ENCODE measurements around a stretch of chr21.

DNA sequence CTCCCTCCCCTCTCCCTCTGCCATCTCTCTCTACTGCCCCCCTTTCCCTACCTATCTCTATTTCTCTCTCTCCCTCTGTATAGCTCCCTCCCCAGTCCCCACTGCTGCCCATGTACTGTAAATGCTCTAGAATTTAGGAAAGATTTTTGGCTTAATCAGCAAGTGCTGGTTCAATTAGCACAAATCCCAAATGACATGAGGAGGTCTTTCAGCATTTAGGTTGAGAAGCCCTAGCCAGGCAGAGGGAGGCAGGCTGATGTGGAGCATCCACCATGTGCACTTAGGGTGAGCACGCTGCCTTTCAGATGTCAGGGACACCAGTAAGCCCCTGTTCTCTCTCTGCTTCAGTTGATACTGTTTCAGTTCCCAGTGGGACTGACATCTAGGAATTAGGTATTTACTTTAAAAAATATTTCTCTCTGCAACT is 63.0 kb downstream of the PCBP3 start:
- PRO-cap: no peak
- RAMPAGE, long total RNA, 3 experiments: no peak in any of the 3 experiments

- PRO-cap: no peak
- RAMPAGE, long total RNA, 3 experiments: no peak in any of the 3 experiments
Observed at GRCh38 chr21:45747737-45748140, 104.2 kb downstream of the PCBP3 start.

GRCh38 chr21:45867623-45867968 is 114.0 kb upstream of the COL6A1 start:
- PRO-cap: no peak
- RAMPAGE, long total RNA, 3 experiments: no peak in any of the 3 experiments

DNA sequence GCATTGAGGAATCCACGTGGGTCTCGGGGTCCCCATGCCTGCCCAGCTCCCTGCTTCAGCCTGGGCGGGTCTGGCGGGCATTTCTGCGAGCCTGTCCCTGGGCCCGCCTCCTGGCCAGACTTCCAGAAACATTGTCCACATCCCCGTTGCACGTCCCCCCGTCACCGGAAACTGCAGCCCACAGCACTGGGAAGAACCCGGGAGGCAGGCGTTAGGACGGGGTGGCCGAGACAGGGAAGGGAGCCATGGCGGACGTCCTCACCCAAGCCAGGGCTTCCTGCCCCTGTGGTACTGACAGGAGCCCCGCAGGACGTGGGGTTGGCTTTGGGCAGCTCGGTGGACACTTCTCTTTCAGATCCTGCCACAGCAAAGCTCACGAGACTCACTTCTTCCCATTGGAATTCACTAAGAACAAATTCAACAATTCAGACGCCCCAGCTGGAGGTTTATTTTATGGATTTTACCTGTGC is 113.0 kb upstream of the COL6A1 start:
- PRO-cap: no peak
- RAMPAGE, long total RNA, 3 experiments: no peak in any of the 3 experiments

DNA sequence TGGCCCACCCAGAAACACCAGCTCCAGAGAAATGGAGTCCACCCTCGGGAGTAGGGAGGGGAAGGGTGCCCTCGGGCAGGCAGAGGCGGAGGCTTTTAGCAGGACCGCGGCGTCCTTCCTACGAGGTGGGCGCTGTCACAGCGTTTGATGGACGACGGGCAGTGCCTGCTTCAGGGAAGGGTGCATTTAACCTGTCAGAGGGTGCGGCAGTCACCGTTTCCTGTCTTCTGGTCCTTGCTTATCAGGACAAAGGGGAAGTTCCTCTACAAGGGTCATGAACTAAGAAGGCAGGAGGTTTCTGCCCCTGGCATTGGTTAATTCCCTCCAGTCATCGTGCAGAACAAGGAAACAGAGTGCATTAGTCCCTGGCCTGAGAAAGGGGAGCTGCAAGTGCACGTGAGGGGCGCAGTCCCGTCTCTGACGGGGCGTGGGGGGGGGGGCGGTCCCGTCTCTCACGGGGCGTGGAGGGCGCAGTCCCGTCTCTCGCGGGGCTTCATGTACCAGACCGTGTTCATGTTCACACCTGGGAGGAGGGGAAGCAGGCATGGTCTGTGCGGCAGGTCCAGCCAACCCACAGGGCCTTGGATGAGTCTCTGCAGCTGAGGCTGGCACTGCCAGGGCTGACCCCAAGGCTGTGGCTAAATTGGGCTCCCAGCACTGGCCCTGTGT is 89.4 kb upstream of the COL6A1 start:
- PRO-cap: no peak
- RAMPAGE, long total RNA, 3 experiments: no peak in any of the 3 experiments

- PRO-cap: no peak
- RAMPAGE, long total RNA, 3 experiments: no peak in any of the 3 experiments
Observed at GRCh38 chr21:45894007-45895047, 87.2 kb upstream of the COL6A1 start.

- PRO-cap: unidirectional peak, minus-strand start at chr21:45974808; bidirectional peak, plus-strand start at chr21:45975304, minus-strand start at chr21:45975174
- RAMPAGE, long total RNA, 3 experiments: no peak in any of the 3 experiments
Observed at GRCh38 chr21:45974681-45975481, 6.7 kb upstream of the COL6A1 start.

DNA sequence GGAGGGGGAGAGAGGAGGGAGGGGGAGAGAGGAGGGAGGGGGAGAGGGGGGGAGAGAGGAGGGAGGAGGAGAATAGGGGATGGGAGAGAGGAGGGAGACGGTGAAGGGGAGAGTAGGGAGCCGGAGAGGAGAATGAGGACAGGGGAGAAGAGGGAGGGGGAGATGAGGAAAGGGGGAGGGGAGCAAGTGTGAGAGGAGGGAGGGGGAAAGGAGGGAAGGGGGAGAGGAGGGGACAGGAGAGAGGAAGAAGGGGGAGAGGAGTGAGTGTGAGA is 3.8 kb upstream of the COL6A1 start:
- PRO-cap: unidirectional peak, minus-strand start at position 134 of the sequence
- RAMPAGE, long total RNA, 3 experiments: no peak in any of the 3 experiments

- PRO-cap: no peak
- RAMPAGE, long total RNA, 3 experiments: no peak in any of the 3 experiments
Observed at GRCh38 chr21:45986348-45986825, 4.8 kb downstream of the COL6A1 start.

DNA sequence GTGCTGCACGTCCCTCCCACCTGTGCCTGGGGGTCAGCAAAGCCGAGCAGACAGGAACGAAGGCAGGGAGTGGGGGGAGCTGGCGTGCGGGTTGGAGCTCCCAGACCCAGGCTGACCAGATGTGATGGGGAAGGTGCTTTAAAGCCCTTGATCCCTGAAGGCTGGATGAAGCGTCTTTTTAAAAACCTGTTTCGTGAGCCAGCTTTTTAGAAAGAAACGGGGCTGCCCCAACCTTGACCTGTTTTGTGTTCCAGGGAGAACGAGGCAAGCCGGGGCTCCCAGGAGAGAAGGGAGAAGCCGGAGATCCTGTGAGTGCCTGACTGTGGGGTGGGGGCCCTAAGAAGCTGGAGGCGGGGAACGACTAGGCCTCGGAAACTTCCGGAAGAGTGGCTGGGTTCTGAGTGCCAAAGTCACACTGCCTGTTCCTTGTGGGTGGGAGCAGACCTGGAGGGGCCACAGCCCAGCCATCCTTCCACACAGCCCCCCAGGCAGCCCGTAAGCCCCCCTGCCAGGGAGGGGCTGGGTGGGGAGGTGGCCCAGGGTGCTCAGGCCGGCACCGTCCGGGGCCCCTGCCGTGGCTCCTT is 7.4 kb downstream of the COL6A1 start:
- PRO-cap: no peak
- RAMPAGE, long total RNA, 3 experiments: no peak in any of the 3 experiments

GRCh38 chr21:45990522-45991066 is 9.0 kb downstream of the COL6A1 start:
- PRO-cap: no peak
- RAMPAGE, long total RNA, 3 experiments: no peak in any of the 3 experiments

- PRO-cap: no peak
- RAMPAGE, long total RNA, 3 experiments: no peak in any of the 3 experiments
Observed at GRCh38 chr21:45991771-45992331, 10.3 kb downstream of the COL6A1 start.

DNA sequence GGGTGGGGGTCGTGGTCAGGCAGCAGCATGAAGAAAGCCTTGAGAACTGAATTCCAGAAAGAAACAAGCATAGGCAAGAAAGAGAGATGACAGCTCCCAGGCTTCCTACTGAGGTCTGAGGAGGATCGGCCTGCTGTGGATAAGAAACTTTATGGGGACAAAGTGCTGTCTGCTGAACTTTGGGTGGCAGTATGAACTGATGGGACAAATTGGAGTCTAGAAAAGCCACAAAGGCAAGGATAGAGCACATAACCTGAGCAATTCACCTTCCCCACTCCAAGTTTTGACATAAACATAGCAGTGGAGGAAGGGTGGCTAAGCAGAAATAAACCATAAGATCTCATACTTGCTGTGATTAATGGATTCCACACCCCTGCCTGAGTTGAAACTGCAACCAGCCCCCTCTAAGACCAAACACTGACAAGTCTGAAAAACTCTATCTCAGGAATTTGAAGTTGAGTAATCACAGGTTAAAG is 43.7 kb downstream of the COL6A1 start:
- PRO-cap: no peak
- RAMPAGE, long total RNA, 3 experiments: no peak in any of the 3 experiments

GRCh38 chr21:46038627-46039543 is 57.3 kb downstream of the COL6A1 start:
- PRO-cap: bidirectional peak, plus-strand start at chr21:46039249, minus-strand start at chr21:46039139
- RAMPAGE, long total RNA, 3 experiments: no peak in any of the 3 experiments

DNA sequence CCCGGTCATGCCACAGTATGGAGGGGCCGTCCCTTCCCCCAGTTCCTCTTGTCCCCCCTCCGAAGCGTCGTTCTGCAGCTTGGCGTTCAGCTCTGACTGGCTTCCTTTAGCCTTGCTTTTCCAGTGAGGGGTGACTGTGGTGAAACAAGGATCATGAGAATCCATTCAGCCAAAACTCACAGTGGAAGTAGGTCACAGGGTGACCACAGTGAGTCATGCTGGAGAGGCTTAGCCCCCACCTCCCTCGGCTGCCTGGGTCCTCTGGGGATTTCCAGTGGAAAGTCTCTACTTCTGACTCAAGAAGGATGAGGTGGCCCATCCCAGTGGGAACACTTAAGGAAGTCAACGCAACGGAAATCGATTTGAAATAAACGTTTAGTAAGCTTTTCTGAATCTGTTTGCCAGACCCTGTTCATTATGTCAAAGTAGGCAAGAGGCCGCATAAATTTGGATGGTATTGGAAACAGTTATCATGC is 37.2 kb upstream of the COL6A2 start:
- PRO-cap: unidirectional peak, minus-strand start at position 98 of the sequence; unidirectional peak, minus-strand start at position 125 of the sequence
- RAMPAGE, long total RNA, 3 experiments: no peak in any of the 3 experiments

DNA sequence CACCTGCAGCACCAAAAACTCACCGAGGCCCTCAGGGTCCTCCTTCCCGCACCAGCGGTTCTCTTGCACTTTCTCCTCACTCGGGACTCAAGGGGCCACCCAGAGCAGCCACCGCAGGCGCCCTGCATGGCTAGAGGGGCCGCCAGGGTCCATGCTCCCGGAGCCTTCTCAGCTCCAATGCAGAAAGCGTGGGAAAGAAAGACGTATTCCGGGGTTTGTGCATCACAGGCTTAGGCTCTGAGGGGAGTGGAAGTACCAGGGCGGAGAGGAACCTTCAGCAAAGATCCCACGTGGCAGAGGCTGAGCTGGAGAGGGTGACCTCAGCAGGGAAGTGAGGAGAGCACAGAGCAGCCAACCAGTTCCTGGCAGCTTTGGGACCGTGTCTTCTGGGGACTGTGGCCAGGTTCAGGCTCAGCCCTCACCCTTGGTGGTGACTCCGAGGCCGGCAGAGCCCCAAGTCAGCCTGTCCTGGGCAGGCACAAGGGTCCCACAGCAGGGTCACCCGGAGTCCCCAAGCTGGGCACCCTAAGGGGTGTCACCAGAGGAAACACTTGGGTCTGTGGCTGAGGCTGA is 19.4 kb upstream of the COL6A2 start:
- PRO-cap: no peak
- RAMPAGE, long total RNA, 3 experiments: no peak in any of the 3 experiments

DNA sequence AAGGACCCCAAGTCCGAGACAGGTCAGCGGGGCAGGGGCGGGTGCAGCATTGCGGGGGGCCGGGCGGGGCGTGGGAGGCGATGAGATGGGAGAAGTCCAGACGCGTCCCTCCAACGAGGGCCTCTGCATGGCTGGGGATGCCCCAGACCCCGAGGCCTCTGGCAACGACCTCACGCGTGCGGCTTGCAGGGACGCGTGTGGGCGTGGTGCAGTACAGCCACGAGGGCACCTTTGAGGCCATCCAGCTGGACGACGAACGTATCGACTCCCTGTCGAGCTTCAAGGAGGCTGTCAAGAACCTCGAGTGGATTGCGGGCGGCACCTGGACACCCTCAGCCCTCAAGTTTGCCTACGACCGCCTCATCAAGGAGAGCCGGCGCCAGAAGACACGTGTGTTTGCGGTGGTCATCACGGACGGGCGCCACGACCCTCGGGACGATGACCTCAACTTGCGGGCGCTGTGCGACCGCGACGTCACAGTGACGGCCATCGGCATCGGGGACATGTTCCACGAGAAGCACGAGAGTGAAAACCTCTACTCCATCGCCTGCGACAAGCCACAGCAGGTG is 27.8 kb downstream of the COL6A2 start:
- PRO-cap: no peak
- RAMPAGE, long total RNA, 3 experiments: no peak in any of the 3 experiments

DNA sequence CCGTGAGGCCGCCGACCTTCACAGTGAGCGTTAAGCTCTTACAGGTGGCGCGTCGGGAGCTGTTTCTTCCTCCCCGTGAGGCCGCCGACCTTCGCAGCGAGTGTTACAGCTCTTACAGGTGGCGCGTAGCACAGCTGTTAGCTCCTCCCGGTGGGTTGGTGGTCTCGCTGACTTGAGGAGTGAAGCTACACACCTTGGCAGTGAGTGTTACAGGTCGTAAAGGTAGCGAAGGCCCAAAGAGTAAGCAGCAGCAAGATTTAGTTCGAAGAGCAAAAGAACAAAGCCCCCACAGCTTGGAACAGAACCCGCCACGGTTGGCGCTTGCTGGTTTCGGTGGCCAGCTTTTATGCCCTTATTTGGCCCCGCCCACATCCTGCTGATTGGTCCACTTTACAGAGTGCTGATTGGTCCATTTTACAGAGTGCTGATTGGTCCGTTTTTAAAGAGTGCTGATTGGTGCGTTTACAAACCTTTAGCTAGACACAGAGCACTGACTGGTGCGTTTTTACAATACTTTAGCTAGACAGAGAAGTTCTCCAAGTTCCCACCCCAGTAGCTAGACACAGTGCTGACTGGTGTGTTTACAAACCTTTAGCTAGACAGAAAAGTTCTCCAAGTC is 12.9 kb downstream of the FTCD start:
- PRO-cap: no peak
- RAMPAGE, long total RNA, 3 experiments: no peak in any of the 3 experiments

DNA sequence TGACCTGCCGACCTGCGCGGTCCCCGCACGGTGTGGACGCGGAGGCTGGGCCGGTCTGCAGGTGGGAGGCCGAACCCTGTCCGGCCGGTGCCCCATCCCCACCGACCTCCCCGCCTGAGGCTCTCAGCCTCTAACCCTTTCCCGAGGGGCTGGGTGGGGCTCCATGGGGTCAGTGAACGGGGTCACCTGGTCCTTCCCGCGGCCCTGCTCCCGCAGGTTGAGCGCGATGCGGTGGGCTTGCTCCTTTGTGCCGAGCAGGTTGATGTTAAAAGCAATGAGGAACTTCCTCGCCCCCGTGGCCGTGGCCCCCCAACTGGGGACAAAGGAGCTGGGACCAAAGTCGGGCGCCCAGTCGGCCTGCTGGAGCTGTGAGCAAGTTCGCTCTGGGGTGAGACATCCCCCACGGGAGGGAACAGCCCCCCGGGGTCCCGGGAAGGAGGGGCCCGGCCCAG is 4.0 kb downstream of the FTCD start:
- PRO-cap: no peak
- RAMPAGE, long total RNA, 3 experiments: no peak in any of the 3 experiments

DNA sequence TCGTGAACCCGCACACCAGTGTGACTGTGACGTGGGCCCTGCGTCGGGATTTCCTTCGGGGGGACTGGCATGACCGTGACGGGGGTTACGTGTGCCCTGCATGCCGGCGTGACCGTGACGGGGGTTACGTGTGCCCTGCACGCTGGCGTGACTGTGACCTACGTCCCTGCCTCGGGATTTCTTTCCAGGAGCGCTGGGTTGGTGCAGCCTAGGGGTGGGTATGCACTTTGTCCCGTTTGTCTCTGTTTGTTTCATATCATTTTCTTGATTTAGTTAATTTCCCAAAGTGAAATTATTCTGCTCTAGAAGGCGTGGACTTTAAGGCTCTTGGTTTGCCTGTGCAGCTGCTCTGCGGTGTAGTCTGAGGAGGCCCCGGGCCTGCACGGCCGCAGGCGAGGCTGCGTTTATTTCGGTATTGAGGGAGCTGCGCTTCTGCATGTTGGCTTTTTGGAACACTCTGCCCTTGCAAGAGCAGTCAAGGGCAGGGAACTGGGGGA is 3.0 kb downstream of the FTCD start:
- PRO-cap: no peak
- RAMPAGE, long total RNA, 3 experiments: no peak in any of the 3 experiments